ENCODE results near the gene MID1.

DNA sequence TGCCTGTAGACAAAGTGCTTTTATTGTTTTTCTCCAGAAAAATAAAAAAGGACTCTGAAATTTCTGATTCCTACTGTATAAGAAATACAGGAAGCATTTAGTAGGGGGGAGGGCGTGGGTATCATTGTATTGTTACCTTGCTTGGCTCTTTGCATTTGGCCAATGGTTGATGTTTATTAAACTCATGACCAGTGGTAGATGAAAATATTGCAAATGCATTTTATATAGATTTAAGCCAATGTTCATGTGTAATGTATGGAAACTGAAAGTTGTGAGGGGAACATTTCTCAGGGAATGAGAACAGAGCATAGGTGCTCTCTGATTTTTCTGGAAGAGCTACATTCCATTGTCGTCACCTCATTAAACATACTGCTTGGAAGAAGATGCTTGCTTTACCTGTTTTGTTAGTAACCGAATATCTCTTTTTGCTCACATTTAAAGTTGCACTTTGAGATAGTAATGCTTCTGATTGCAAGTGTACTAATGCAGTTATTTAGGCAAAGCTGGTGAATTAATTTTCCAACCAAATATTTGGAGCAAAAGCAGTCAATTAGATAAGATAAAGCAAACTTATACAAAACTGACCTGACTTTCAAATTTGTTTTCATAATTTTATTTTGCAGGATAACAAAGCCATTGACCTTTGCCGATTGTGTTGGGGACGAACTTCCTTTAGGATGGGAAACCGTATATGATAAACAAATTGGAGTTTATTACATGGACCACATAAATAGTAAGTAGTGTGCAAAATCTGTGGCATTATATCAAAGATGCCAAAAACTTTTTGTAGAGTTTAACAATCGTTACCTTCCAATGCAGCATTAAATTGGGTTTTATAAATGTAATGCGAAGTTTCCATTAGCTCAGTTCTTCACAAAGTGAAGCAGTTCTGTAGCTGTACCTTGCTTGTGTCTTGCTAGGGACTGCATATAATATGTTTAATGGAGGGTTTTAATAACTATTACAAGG is 93.7 kb upstream of the CLCN4 start:
- RRBS, result no CpG with 5 or more reads among the region's 8 CpGs

- RRBS, result 87% methylated on average over 8 of the region's 28 CpGs
Observed at GRCh38 chrX:10109668-10110203, 47.0 kb upstream of the CLCN4 start.

- RRBS, result no CpG with 5 or more reads among the region's 21 CpGs
Observed at GRCh38 chrX:10142092-10142595, 14.6 kb upstream of the CLCN4 start.

GRCh38 chrX:10620145-10620815 is at the start of gene MID1:
Gene MID1 (minus strand): TSS chrX:10620585.
- RRBS, result under 1% methylated on average over 16 of the region's 46 CpGs

DNA sequence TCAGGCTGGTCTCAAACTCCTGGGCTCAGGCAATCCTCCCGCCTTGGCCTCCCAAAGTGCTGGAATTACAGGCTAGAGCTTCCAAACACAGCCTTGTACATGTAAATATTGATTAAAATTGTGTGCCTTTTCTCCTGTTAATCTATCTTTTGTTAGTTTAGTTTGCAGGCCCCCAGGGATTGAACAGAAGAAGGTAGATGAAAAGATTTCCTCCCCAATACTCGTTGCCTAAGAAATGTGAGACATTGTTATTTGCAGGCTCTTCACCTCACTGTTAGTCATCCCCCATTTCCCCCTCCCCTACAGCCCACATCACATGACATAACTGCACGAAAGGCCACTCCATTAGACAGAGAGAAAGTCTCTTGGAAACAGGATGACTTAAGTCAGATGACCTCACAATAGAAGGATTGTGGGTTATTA is 13.3 kb upstream of the MID1 start:
- RRBS, result no CpG with 5 or more reads among the region's 3 CpGs

GRCh38 chrX:10755545-10756229 is 135.3 kb upstream of the MID1 start:
- RRBS, result no CpG with 5 or more reads among the region's 7 CpGs

DNA sequence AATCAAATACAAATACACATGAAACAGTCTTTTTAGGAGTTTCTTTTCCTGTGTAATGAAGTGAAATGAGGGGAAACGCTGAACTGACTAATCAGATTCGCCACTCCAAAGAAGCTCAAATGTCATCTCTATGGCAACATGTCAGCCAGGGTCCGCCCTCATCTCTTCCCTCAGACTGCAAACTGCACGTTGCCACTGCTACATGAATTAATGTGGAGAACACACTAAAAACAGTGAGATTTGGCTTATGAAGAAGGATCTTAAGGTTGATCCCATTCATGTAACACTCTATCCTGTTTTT is 149.6 kb upstream of the MID1 start:
- RRBS, result no CpG with 5 or more reads among the region's 4 CpGs

DNA sequence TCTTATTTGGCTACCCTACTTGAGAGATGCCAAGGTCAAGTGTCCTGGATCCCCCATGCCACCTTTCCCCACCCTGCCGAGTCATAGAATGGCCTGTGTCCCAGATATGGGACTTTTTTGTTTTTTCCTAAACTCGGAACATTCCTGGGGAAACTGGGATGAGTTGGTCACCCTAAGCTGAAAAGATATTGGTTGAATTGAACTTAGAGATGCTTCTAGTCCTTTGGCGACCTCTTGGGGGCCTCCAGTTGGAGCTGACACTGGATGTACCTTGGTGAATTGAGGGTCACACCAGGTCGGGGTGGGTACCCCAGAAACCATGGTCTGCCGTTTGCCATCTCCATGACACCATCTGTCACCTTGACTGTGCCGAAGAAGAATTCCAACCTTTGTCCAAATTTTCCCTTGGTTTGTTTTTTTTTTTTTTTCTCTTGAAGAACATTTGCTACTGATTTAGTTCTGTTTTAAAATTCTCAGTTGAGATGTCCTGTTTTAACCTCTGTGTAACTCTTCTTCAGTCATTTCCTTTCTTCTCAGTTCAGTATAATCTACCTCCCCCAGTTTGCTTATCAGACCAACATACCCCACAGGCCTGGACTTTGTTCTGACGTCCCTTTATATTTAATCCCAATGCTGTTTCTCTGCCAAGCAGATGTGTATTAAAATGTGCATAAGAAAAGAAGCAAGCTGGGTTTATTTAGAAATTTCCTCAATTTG is 24.1 kb downstream of the HCCS start:
- RRBS, result no CpG with 5 or more reads among the region's 7 CpGs

- RRBS, result no CpG with 5 or more reads among the region's 12 CpGs
Observed at GRCh38 chrX:11351347-11352350, 58.4 kb downstream of the AMELX start.

DNA sequence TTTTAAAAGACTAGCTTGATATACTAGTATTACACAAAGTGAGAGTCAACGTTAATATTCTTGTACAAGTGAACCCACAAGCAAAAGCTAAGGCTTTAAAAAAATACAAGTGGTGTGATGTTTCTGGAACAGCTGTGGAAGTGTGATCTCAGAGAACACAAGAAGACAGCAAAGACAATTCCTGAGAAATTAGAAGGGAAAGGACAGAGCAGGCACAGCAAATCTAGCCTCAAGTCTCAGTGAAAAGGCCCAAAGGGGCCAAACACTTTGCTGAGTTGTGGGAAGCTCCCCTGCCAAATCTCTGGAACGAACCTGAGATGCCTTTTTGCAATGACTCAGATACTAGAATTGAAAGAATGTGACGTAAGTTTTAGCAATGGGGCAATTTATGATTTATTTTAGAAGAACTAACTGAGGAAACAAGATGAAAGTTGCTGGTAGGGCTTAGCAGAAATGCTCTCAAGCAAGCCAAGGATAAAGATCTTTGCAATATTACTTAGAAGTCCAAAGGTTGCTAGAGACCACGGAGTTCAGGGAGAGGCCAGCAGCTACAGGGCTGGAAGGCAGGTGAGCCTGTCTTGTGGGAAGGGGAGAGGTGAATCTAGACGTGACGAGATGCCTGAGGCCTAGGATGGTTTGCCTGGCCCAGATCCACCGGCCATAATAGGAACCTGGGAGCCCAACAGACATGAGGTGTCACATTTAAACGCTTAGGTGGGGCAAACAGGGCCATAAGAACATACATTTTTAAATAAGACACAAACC is 92.9 kb downstream of the AMELX start:
- RRBS, result no CpG with 5 or more reads among the region's 8 CpGs

GRCh38 chrX:11426731-11427233 is 133.6 kb downstream of the AMELX start:
- RRBS, result no CpG with 5 or more reads among the region's 14 CpGs

DNA sequence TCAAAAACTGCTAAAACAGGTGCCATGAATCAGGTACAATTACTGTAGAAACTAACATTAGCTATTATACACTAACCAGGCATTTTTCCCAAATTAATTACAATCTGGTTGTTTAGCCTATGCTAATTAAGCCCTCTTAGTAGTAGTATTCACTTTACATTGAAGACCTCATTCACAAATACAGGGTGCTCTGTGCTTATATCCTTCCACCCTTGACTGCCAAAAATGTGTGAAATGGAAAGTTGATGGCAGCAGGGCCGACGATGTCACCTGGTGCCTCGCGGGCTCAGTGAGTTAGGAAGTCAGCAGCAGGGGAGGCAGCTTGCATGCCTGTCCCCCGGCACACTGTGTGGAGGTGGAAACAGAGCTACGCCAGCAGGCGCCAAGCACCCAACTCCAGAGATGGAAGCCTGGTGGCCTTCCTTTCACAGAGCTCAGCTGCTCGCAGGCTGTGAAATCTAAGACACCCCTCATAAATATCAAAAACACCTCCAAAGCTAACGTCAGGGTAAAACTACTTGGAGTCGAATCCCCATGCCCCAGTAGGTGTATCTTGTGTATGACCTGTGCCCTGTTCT is 8.4 kb downstream of the MSL3 start:
- RRBS, result no CpG with 5 or more reads among the region's 10 CpGs

GRCh38 chrX:12888443-12888877 is 18.0 kb upstream of the TLR8 start:
- RRBS, result no CpG with 5 or more reads among the region's 6 CpGs

GRCh38 chrX:12951449-12951943 is 23.4 kb upstream of the TMSB4X start:
- RRBS, result no CpG with 5 or more reads among the region's 4 CpGs

DNA sequence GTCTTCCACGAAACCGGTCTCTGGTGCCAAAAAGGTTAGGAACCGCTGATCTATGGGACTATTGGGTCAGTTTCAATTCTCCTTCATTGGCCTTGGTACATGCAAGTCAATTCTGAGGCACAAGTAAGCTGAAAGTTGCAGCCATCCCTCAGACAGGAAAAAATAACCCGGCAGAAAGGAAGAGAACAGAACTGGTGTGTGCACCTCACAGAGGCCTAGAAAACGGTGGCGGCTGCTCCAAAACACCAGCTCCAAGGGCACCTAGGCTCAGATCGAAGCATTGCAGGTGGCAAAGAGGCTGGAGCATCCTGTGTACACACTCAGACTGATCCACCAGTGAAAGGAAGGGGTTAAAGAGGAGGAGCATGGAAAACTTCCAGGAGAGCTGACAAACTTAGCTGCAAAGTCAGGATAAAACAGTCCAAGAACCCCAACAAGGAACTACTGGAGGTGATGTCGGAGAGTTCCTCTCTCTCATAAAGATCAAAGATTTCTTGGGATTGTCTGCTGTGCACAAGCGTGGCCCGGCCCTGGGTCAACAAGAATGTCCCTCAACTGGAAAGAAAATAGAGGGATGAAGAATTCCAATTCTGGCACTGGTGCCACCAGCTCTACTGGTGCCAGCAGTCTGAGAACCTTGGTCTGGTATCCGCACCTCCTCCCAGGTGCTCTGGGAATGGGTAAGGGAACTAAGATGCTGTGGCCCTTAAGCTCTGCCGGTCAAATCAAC is 6.6 kb upstream of the TMSB4X start:
- RRBS, result no CpG with 5 or more reads among the region's 12 CpGs

DNA sequence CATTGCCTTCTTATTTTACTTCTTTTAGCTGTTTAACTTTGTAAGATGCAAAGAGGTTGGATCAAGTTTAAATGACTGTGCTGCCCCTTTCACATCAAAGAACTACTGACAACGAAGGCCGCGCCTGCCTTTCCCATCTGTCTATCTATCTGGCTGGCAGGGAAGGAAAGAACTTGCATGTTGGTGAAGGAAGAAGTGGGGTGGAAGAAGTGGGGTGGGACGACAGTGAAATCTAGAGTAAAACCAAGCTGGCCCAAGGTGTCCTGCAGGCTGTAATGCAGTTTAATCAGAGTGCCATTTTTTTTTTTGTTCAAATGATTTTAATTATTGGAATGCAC is 1.9 kb downstream of the TMSB4X start:
- RRBS, result no CpG with 5 or more reads among the region's 4 CpGs

GRCh38 chrX:13029424-13029751 is 15.0 kb downstream of the FAM9C start:
- RRBS, result 0% methylated on average over 1 of the region's 5 CpGs

- RRBS, result no CpG with 5 or more reads among the region's 1 CpG
Observed at GRCh38 chrX:13047884-13048083, 3.4 kb upstream of the FAM9C start.

- RRBS, result no CpG with 5 or more reads among the region's 14 CpGs
Observed at GRCh38 chrX:13086999-13088113, 42.9 kb upstream of the FAM9C start.

Measured in non-pigmented ciliary epithelial cell (primary cell).